Tibial nerve (tissue), 3 donors: ENCODE measurements around a stretch of chr19.

GRCh38 chr19:40802626-40803340, 3.8 kb downstream of the EGLN2 start:
- PRO-cap: no peak
- RAMPAGE, long total RNA, 3 experiments: no peak in any of the 3 experiments

GRCh38 chr19:41009568-41010367, 18.7 kb downstream of the CYP2B6 start:
- PRO-cap: no peak
- RAMPAGE, long total RNA, 3 experiments: no peak in any of the 3 experiments

- PRO-cap: no peak
- RAMPAGE, long total RNA, 3 experiments: no peak in any of the 3 experiments
Measured at GRCh38 chr19:41135325-41136117, 21.3 kb downstream of the CYP2F1 start.

GRCh38 chr19:41225575-41225852, 6.5 kb downstream of the AXL start:
- PRO-cap: no peak
- RAMPAGE, long total RNA, 3 experiments: no peak in any of the 3 experiments

- PRO-cap: no peak
- RAMPAGE, long total RNA, 3 experiments: no peak in any of the 3 experiments
Measured at GRCh38 chr19:41295034-41295655, 14.8 kb upstream of the CCDC97 start.

- PRO-cap: no peak
- RAMPAGE, long total RNA, 3 experiments: no peak in any of the 3 experiments
Measured at GRCh38 chr19:41298646-41298880, 11.4 kb upstream of the CCDC97 start.

GRCh38 chr19:41312954-41313878, 3.2 kb downstream of the CCDC97 start:
- PRO-cap: no peak
- RAMPAGE, long total RNA, 3 experiments: no peak in any of the 3 experiments

GRCh38 chr19:41320522-41321448, 10.8 kb downstream of the CCDC97 start:
- PRO-cap: no peak
- RAMPAGE, long total RNA, 3 experiments: no peak in any of the 3 experiments

DNA sequence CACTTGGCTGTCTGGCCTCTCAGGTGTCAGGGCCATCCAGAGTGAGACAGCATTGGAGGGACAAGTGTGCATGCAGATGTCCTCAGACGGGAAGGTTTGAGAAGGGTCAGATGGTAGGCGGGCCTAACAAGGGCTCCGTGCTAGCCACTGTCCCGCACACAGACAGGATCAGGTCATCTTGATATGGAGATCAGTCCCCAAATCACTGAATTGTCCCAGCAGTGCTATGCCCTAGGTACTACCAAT, 14.3 kb downstream of the CCDC97 start:
- PRO-cap: no peak
- RAMPAGE, long total RNA, 3 experiments: no peak in any of the 3 experiments

DNA sequence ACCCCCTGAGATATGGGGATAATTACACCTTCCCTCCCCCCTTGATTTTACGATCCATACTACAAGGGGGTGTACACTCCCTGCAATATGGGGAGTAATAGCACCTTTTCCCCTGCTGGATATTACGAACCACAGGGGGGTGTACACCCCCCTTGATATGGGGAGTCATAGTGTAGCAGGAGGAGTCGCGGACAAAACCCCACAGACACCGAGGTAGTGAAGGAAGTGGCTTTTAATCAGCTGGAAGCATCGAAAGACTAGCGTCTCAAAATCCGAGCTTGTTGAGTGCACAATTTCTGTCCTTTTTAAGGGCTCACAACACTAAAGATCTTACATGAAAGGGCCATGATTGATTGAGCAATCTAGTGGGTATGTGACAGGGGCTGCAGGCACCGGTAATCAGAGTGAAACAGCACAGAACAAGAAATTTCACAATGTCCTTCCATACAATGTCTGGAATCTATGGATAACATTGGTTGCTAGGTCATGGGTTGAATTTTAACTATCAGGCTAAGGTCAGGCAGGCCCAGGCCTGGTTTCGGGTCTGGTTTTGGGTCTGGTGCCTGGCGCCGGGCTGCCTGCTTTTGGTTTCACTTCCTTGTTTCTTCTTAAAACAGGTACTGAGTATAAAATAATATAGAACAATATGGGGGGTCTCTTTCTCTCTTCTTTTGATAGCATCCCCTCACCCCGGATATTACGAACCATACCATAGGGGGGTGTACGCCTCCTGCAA, 20.5 kb downstream of the ERICH4 start:
- PRO-cap: no peak
- RAMPAGE, long total RNA, 3 experiments: no peak in any of the 3 experiments

DNA sequence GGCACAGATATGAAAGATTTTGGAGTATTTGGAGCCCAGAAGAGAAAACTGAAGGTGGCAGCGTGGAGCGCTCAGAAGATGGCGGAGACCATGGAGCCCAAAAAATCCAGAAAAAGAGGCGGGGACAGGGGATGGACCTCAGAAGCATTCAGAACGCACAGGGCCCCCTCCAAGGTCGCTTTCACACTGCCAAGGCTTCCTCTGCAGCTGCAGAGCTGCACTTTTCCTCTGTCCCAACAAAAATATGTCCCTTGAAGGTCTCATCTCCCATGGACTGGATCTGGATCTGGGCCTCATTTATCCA, 35.5 kb downstream of the ERICH4 start:
- PRO-cap: no peak
- RAMPAGE, long total RNA, 3 experiments: no peak in any of the 3 experiments

DNA sequence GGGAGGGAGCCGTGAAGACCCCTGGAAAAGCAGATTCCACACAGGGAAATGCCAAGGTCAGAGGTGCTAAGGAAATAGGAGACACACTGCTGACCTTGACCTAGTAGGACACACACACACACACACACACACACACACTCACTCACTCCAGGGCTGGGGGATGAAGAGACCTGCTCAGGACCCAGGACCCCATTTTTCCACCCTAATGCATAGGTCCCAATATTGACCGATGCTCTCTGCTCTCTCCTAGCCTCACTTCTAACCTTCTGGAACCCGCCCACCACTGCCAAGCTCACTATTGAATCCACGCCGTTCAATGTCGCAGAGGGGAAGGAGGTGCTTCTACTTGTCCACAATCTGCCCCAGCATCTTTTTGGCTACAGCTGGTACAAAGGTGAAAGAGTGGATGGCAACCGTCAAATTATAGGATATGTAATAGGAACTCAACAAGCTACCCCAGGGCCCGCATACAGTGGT, 1.0 kb downstream of the CEACAM5 start:
- PRO-cap: no peak
- RAMPAGE, long total RNA, 3 experiments: no peak in any of the 3 experiments

DNA sequence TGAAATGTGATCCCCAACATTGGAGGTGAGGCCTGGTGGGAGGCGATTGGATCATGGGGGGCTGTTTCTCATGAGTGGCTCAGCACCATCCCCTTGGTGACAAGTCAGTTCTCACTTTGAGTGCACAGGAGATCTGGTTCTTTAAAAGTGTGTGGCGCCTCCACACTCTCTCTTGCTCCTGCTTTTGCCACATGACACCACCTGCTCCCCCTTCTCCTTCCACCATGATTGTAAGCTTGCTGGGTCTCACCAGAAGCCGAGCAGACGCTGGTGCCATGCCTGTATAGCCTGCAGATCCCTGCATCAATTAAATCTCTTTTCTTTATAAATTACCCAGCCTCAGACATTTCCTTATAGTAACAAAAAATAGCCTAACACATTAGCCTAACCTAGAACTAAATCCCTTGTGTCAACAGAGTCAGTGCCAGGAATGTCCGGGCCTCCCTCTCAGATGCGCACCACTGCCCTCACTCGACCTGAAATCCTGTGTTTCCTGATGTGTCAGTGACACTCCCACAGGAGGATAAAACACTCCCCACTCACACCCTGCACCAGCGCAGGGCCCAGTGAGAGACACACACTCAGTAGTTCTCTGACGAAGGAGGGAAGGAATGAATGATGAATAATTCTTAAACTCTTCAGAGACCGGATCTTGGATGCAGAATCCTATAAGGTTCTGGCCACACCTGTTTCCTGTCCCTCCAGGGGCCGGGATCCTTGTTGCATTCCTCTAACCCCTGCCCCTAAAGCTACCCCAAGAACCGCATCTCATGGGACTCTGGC, 3.0 kb downstream of the CEACAM3 start:
- PRO-cap: no peak
- RAMPAGE, long total RNA, 3 experiments: no peak in any of the 3 experiments

DNA sequence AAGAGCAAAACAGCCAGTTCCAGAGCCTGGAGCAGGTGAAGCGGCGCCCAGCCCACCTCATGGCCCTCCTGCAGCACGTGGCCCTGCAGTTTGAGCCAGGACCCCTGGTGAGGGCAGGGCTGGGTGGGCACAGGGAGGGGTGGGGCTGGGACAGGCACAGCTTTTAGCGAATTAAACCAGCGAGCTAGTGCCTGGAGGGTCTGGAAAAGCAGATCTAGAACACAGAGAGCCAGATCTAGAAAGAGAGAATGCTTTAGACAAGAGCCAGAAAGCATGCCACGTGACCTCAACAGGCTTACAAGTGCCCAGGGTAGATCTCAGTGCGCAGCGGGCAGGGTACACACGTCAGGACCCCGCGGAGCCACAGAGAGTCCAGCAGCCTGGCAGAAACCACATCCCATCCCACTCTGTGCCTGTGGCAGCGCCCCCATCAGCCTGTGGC, 5.8 kb downstream of the ARHGEF1 start:
- PRO-cap: no peak
- RAMPAGE, long total RNA, 3 experiments: no peak in any of the 3 experiments

DNA sequence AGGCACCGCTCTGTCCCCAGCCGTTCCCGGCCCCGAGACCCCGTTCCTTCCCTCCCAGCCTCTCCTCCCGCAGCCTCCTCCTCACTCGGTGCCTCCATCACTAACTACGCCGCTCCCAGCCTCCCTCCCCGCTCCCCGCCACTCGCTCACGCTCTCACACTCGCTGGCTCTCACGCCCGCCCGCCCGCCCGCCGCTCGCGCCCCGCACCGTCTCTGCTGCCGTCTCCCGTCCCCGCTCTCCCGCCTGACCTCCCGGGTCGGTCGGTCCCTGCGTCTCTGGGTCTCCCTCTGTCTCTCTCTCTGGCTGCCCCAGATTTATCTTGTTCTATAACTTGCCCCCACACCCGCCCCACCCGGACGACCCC, 15.2 kb downstream of the ERFL start:
- PRO-cap: no peak
- RAMPAGE, long total RNA, 3 experiments: no peak in any of the 3 experiments

- PRO-cap: no peak
- RAMPAGE, long total RNA, 3 experiments: no peak in any of the 3 experiments
Measured at GRCh38 chr19:41967176-41967473, 8.0 kb upstream of the RABAC1 start.

GRCh38 chr19:41997251-41998225, 3.5 kb upstream of the ATP1A3 start:
- PRO-cap: no peak
- RAMPAGE, long total RNA, 3 experiments: no peak in any of the 3 experiments

DNA sequence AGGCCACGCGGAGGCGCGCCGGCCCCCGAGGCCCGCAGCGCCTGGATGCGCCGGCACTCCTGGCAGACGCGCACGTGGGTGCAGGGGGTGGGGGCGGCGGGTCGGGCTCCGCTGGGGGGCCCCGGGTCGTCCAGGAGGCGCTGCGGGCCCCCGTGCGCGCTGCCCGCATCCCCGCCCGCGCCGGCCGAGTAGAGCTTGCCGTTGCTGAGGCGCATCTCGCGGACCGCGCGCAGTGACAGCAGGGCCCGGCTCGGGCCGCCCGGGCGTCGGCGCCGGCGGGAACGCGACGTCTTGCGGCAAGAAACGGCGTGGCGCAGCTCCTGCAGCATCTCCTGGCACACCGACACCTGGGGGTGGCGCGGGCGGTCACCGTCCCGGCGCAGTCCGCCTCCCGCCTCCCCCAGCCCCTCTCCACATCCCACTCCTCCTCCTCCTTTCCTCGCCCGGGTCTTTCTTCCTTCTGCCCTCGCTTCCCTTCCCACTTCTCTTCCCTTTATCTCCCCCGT, 5.0 kb upstream of the ATP1A3 start:
- PRO-cap: no peak
- RAMPAGE, long total RNA, 3 experiments: no peak in any of the 3 experiments

DNA sequence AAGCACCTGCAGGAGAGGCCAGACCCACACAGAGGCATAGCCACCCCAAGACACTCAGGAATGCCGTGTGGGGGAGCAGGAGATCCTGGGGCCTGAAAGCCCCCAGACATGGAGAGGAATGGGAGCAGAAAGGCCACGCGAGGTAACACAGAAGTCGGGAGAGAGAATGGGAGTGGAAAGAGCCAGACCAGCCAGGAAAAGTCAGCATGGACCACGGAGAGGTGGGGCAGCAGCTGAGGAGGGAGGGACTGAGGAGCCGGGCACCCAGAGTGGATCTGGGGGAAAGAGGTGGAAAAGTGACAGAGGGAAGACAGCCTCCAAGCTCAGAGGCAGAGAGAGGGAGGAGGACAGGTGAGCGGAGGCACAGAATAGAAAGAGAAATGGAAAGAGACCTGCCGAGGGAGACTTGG, 1.8 kb downstream of the GRIK5 start:
- PRO-cap: no peak
- RAMPAGE, long total RNA, 3 experiments: no peak in any of the 3 experiments

GRCh38 chr19:42086339-42087395, 10.7 kb downstream of the ZNF574 start:
- PRO-cap: no peak
- RAMPAGE, long total RNA, 3 experiments: no peak in any of the 3 experiments